Hair follicular keratinocyte (primary cell): ENCODE measurements around a stretch of chr9.

GRCh38 chr9:113425124-113425403, 14.5 kb downstream of the C9orf43 start:
- RAMPAGE, long total RNA = no peak

GRCh38 chr9:113464502-113465164, 1.1 kb downstream of the RGS3 start:
- RAMPAGE, long total RNA = no peak

GRCh38 chr9:113481067-113481746, 17.7 kb downstream of the RGS3 start:
- RAMPAGE, long total RNA = no peak

DNA sequence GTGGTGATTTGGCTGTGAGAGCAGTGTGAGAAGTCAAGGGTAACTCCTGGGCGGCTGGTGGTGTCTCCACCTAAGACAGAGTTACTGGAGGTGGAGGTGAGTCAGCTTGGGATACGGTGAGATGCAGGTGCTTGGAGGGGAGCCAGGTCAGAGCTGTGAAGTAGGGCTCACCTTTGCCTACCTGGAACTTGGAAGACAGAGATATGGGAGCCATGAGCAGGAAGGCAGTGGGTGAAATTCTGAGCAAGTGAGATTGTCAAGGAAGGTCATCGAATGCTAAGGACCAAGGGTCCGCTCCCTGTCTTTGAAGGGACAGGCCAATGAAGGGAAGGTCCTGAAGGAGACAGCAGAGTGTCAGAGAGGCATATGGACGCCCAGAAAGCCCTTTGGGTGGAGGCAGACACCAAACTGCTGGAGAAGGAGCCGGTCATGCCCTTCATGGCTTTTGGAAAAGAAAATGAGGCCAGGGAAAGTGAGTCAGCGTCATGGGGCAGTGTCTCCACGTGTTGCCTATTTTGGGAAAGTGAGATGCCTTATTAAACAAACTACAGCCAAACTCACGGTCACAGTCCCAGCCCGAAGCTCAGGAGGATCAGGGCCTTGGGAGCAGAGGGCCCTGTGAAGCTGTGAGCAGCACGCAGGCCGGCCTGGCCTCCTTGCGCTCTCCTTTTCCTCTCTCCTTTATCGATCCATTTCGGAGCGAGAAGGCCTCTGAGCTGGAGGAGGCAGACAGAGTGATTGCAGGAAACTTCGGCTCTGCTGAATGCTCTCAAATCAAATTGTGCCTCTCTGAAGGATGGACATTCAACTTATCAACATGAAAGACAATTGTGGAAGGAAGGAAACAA, 24.9 kb downstream of the RGS3 start:
- RAMPAGE, long total RNA = no peak

GRCh38 chr9:113504505-113505677, 41.4 kb downstream of the RGS3 start:
- RAMPAGE, long total RNA = no peak

- RAMPAGE, long total RNA = no peak
Observed at GRCh38 chr9:113542059-113542465, 78.5 kb downstream of the RGS3 start.

GRCh38 chr9:113580325-113581457, 117.2 kb downstream of the RGS3 start:
- RAMPAGE, long total RNA = no peak

- RAMPAGE, long total RNA = no peak
Observed at GRCh38 chr9:113587809-113588184, 124.3 kb downstream of the RGS3 start.

DNA sequence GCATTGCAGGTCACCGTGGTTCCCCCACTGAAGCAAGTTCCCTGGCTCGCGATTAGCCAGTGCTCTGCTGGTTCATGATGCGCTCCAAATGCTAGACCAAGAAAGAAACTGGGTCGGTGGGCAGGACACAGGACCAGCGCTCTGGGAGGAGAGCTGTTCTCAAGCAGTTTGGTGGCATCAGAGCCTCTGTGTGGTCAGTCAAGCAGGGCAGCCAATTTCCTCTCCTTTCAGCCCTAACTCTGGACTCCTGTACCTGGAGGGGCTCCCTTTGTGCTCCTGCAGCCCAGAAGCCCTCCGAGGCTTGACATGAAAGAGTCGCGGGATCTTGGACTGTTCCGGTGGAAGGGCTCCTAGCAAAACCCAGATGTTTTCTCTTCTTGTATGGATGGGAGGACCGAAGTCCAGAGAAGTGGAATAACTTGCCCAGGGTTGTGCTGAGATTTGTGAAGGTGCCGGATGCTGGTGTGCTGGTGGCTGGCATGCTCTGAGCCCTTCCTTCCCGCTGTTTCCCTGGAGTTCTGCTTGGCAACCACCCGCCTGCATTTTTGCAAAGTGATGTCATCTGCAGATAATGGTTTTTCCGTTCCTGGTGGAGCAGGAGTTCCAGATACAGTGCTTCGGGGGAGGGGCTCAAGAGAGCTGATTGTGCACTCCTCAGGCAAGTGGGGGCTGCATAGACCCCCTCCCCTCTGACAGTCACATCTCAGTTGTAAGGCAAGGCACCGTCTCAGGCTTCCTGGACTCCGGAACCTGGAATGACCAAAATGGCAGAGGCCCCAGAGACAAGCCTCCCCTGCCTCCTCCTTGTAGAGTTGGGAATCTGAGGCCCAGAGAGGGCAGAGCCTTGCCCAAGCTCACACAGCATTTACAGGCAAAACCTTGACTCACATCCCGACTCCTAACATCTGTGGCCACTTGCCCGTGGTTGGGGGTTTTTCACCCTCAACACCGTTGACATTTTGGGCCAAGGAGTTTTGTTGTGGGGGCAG, 156.9 kb downstream of the RGS3 start:
- RAMPAGE, long total RNA = no peak

DNA sequence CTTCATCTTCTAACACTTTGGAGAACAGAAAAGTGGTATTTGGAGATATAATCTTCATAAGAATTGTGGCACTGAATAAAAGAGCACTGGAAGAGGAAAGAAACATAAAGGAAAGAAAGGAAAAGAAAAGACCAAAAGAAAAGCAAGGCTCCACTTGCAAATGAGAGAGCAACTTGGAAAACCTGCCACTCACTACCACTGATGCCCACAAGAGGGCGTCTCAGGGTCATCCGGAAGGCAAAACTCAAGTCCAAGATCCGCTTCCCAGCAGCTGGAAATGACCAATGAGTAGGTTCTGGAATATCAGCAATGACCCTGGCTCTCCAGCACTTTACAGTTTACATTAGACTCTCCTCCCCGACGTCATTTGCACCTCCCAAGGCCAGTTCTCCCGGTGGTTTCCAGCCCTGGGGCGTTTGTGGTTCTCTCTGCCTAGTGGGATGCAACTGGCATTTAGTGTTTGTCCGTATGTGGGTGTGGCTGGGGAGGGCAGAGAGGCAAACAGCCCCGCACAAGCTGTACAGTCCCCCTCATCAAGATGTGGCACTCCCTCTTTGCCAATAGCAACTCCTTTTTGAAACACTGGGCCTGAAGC, 193.8 kb upstream of the ZNF618 start:
- RAMPAGE, long total RNA = no peak

DNA sequence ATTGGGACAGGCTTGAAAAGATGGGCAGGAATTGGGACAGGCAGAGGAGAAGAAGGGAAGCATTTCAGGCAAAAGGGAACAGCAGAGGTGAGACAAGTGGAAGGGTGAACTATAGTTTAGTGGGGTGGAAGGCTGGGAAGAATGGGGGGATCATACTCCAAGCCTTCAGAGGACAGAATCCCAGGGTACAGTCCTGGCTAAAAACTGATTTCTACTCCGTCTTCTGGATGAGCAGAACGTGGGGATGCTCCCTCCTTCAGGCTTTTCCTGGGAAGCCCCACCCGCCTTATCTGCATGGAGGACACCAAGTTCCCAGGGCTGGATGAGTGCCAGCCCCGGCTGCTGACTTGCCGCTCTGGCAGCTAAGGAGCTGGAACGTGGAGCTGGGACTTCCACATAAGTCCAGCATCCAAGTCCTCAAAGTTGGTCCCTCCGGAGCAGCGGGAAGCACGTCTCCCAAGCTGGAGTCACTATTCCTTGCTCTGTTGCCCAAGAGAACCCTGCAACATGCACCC, 14.0 kb upstream of the KIF12 start:
- RAMPAGE, long total RNA = no peak

- RAMPAGE, long total RNA = no peak
Observed at GRCh38 chr9:114177594-114178129, 22.3 kb downstream of the COL27A1 start.

DNA sequence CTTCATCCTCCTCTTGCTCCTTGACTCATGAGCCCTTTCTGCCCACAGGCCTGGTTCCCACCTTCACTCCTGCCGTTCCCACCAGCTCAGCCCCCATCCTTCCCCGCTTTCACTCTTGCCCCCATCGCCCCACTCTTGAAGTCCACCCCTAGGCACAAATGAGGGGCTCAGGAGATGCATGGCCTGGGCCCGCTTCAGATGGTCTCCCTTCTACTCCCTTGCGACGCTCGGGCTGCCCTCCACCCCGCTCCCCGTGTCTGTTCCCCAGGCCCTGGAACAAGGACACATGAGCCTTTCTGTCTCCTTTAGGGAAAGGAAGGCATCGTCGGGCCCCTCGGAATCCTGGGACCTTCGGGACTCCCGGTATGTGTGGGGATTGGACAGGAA, 22.1 kb upstream of the ORM1 start:
- RAMPAGE, long total RNA = no peak

DNA sequence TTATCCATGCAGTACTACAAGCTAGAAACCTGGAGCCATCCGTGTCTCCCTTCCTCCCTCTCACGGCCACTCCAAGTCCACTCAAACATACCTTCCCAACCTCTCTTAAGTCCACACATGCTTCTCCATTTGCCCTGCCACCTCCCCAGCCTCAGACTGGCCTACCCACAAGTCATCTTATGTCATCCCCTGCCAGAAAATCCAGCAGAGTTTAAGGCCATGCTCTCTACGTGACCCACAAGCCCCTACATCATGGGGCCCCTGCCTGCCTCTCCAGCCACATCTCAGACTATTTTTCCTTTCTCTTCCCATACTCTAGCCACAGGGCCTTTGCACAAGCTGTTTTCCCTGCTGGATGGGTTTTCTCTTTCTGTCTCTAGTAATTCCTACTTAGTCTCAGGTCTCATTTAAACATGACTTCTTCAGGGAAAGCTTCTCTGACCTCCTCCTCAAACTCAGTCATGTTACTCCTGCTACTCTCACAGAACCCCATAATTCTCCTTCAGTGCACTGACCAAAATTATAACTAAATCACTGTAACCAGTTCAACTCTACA, 26.8 kb downstream of the AKNA start:
- RAMPAGE, long total RNA = no peak

DNA sequence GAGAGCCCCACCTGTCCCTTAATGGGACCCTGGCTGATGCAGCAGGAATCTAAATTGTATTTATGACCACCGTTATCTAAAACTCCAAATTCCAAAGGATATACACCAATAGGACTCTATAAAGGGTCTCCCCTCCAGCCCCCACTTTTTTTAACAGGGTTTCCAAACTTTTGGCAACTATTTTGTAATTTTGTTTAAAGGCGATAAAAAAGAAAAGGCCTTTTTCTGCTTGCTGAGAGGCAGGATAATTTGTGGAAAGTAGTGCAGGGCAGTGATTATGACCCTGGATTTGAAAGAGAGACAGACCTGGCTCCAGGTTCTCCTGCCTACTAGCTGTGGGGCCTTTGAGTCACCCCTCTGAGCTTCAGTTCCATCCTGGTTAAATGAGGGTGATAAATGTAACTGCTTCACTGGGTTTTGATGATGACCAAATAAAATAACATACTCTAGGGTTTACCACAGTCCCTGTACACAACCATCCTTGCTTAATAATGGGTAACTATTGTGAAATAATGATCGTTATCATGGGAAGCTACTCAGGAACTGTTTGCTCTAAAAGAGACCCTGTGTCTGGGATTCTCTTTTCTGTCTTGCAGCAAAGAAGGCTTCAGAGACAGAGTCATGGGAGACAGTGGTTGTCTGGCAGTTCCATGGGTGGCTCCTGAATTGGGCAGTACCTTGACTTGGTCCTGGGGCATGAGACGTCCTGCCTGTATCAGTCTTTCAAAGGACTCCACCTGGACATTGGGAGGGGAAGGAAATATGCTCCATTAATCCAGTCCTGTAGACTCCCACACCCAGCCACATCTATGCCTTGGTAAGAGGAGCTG, 23.7 kb downstream of the AKNA start:
- RAMPAGE, long total RNA = no peak

DNA sequence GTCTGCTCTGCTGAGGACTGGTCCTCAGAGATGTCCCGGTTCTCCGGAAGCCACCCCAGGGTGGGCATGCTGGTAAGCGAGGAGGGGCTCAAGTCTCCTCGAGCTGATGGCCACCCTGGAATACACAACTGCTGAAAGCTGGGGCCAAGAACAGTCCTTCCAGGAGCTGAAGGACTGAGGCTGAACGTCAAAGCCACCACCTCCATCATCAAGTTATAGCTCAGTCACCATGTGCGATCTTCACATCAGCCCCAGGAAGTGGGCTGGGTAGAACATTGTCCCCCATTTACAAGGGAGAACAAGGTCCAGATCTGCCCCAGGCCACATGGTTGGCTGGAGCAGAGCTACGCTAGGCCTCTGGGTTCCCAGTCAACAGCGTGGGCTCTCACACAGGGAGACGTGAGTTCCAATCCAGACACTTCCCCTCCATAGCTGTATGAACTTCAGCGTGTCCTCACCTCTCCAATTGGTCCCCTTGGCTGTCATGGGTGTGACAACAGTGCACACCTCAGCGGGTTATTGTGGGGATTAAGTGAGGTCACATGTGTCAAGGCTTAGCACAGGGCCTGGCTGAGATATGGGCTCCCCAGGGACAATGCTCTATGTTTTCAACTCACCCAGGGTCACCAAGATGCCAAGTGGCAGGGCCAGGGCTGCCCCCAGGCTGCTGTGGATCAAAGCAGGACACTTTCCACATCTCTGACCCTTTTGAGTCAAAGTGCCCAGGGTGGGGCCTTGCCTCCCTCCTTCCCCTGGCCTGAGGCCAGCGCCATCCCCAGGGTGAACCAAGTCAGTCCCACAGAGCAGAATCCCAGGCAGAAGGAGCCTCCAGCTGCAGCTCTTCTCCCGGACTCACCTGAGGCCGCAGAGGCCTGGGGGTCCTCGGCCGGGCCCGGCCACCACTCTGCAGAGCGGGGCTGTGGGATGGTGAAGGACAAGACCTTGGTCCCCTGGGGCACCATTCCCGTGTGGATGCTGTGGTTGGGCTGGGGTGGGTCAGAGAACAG, 19.9 kb downstream of the AKNA start:
- RAMPAGE, long total RNA = no peak

GRCh38 chr9:114386228-114386996, 1.4 kb downstream of the AKNA start:
- RAMPAGE, long total RNA = no peak

DNA sequence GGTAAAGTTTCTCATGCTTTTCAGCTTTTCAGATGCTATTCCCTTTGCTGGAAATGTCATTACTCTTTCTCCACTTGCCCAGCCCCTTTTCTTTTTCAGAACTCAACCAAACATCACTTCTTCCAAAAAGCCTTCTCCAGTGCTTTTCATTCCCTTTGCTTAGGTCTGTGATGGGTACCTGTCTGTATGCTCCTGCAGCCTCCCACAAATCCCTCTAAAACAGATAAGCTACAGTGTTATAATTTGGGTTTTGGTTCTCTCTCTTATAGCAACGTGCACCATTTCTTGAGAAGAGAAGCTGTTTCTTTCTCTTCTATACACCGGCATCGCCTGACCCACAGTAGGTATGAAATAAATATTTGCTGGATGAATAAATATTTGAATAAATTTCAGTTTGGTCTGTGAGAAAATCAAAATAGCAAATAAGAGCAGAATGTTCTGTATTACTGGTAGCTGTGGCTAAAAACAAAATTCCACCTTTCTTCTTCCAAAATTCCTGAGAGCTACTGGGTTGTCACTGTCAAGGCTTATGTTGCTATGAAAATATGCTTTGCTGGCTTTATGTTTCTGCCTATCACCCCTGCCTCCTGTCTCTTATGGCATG, 49.1 kb downstream of the TNC start:
- RAMPAGE, long total RNA = no peak

DNA sequence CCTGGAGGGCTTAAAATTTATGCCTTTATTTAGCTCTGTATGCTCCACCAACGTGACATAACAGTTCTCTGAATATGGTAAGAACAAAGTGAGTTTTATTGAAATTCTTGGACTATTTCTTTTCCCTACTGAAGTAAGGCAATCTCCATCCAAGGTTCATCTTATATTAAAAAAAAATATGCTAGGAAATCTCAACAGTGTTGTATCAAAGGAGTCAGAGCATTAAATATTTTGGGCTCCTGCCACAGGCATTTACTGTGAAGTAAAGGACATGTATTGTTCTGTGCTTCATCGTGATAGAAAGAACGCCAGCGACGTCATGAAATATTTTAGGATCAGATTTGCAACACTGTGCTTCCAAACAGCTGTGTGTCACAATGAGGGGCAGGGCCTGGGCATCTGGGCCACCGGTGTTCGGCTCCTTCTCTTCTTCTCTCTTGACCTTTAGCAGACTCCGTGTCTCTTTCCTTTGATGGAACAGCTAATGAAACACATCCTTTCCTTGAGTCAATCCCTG, 17.8 kb upstream of the TNC start:
- RAMPAGE, long total RNA = no peak

- RAMPAGE, long total RNA = no peak
Observed at GRCh38 chr9:115385910-115386109, 267.9 kb upstream of the TNC start.